GM19239 (cell line): ENCODE data around the gene RARRES2.

DNA sequence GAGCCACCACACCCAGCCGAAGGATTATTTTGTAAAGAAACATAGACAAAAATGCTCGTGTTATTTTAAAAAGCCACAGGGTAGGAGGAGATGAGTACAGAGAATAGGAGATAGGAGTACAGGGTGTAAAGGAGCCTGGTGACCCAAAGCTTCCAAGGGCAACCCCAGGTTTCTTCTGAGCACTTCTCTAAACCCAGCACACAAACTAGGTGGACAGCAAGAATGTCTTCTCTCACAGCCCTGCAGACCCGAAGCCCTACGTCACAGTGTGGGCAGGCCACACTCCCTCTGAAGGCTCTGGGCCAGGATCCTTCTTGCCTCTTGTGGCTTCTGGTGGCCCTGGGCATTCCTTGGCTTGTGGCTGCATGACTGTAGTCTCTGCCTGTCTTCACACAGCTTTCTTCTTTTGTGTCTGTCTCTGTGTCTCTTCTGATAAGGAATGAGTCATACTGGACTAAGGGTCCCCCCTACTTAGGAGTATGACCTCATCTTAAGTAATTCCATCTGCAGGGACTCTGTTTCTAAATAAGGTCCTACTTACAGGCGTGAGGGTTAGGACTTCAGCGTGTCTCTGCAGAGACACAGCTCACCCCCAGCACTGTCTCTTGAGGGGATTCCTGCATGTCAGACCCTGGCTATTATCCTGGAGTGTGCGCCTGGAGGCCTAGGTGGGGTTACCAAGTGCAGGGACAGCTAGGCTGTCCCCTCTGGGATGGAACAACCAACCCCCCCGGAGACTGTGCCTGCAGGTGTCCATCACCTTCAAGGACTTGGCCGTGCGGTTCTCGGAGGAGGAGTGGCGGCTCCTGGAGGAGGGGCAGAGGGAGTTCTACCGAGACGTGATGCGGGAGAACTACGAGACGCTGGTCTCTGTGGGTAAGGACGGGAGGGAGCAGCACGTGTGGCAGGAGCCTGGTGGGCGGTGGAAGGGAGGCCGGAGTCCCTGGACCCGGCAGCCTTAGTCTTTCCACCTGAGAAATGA lies 4.3 kb downstream of the KRBA1 start:
- RRBS, result 96% methylated on average over 1 of the region's 22 CpGs

DNA sequence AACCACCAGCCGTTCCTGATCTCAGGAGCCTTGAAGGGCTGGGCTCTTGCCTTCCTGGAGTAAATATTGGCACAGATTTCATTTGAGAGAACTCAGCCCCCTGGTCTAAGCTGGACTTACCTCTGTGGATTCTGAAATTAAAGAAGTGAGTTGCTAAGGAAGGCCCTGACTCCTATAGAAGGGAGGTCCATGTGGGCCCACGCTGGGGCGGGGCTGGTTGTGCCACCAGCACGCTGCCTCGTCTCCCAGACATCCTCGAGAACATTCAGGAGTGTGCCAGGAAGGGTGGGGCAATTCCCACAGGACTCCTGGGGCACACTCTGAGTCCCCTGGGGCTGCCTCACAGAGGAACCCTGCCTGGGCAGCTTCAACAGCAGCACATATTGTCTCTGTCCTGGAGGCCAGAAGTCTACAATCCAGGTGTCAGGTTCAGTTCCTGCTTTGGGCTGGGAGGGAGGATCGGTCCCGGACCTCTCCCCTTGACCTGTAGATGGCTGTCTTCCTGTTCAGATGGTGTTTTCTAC lies 19.7 kb downstream of the KRBA1 start:
- RRBS, result no CpG with 5 or more reads among the region's 8 CpGs

GRCh38 chr7:149774157-149774666 lies 824 bp upstream of the ZNF467 start:
- RRBS, result 77% methylated on average over 1 of the region's 14 CpGs

- RRBS, result 86% methylated on average over 2 of the region's 11 CpGs
These were observed 1.4 kb upstream of the ZNF467 start for GRCh38 chr7:149774816-149775171.

- RRBS, result 89% methylated on average over 4 of the region's 21 CpGs
These were observed 16.5 kb upstream of the ZNF862 start for GRCh38 chr7:149821501-149822183.

GRCh38 chr7:149865538-149866018 lies 8.2 kb upstream of the ATP6V0E2 start:
- RRBS, result no CpG with 5 or more reads among the region's 5 CpGs

- RRBS, result no CpG with 5 or more reads among the region's 14 CpGs
These were observed 773 bp downstream of the ATP6V0E2 start for GRCh38 chr7:149874415-149875069.

- RRBS, result no CpG with 5 or more reads among the region's 13 CpGs
These were observed 213.5 kb upstream of the LRRC61 start for GRCh38 chr7:150109534-150110089.

DNA sequence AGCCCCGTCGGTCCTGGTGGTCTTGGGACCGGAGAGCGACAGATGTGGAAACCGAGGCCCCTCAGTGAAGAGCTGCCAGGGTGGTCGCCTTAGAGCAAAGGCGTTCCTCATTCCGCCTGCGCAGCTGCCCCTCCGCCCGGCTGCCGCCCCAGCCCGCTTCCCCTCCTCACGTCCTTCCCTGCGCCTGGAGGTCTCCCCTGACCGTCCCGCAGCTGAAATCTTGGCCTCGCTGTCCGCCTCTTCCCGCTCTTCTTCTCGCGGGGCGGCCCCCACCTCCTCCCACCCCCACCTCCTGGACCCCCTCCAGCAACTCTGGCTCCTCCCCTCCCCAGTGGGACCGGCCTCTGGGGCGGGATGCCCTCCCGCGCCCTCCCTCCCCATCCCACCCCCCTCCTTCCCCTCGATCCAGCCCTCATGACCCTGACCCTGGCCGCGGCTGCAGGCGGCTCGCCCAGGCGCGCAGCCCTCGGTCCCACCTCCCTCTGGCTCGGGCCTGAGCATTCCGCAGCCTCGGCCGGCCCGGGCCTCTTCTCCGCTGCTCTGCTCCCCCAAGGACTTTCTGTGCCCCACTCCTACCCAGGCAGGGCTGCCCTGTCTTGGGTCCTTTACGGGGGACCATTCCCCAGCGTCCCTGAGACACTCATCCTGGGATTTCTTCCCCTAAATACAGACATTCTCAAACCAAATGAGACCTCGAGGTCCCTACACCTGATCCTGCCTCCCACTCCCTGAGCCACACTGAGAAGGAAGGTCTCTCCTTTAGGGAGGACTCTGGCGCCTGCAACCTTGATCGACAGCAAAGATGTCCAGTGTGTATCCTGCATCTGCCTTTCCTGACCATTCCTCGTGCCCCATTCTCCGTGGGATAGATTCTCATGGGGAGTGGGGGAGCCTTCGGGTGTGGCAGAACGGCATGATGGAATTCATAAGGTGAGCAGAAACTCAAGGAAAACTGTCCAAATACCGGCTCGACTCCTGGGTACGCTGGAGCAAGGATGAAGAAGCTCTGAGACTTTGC lies at the start of gene RARRES2:
TSS of gene RARRES2 (minus strand) at position 222 of the 1,018 bp plus-strand sequence.
- RRBS, result 27% methylated on average over 7 of the region's 53 CpGs

DNA sequence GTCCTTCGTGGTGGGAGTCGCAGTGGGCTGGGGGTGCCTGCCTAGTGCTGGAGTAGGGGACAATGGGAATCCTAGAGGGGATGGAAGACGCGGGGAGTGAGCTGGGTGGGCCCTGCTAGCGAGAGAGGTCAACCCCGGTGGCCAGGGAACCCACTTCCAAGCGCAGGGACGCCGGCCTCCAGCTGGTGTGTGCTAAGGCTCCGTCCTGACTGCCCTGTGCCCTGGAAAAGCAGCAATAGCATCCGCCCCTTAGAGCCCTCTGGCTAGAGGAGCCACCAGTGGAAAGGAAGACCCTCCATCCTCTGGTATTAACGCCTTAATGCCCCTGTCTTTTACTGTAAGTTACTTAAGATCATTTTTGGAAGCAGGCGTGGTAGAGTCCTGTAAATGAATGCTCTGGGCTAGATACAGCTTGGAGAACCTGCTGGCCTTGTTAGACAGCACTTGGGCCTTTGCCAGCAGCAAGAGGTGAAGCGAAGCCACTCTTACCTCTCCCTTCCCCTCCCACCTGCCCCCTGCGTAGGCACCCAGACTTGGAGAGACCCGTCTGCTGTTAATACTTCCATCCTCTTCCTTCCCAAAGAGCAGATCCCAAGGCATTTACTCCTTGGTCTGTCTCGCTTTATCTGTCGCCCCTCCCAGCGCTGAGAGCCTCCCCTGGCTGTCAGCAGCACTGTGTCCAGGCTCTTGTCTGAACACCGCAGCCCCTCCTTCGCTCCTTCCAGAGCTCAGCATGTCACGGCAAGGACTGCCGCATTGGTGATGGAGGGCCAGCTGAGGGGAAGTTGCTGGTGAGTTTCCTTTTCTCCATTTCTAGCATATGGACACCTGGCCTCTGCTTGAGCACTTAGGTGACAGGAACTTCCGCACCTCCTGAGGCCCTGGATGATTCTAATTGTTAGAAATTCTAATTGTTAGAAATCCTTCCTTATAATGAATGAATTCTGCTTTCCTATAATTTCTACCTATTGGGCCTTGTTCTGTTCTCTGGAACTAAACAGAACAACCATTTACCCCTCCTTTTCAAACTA lies 4.7 kb downstream of the REPIN1 start:
- RRBS, result no CpG with 5 or more reads among the region's 24 CpGs

DNA sequence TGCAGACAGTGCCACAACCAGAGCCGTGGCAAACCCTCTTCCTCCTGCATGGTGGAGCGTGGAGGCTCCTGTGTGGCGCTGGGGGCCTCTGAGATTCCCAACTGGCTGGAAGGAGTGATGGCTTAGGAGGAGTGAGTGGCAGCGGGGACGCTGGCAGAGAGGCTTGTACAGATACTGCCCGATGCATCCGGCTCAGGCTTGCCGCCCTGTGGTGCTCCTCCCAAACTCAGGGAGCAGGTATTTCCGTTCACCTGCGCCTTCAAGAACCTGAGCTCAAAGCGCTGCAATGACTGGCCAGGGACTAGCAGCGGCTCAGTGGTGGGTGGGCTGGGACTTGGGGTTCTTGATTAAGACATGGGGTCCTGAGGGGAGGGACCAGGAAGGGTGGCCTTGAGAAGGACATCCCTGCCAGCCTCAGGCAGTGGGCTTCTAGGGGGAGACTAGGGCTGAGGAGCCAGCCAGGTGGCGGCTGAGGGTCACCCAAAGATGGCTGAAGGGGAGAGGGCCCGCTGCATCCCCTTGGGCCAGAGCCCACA lies 3.0 kb downstream of the ZNF775 start:
- RRBS, result no CpG with 5 or more reads among the region's 14 CpGs

GRCh38 chr7:150400897-150401171 lies 4.6 kb upstream of the ENSG00000284691 start:
- RRBS, result no CpG with 5 or more reads among the region's 5 CpGs

GRCh38 chr7:150732000-150732389 lies 5.2 kb upstream of the GIMAP5 start:
- RRBS, result no CpG with 5 or more reads among the region's 2 CpGs

DNA sequence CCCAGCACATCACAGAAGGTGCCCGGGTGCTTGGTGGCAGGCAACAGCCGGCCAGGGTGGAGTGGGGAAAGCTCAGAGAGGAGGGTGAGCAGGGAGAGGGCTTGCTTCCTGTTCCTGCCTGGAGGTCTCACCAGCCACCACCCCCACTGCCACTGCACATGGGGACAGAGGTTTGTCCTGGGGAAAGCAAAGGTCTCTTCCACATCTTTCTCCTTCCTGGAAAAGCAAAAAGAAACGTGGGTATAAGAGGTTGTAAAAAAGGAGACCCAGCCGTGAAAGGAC lies 320 bp downstream of the AOC1 start:
- RRBS, result no CpG with 5 or more reads among the region's 4 CpGs

DNA sequence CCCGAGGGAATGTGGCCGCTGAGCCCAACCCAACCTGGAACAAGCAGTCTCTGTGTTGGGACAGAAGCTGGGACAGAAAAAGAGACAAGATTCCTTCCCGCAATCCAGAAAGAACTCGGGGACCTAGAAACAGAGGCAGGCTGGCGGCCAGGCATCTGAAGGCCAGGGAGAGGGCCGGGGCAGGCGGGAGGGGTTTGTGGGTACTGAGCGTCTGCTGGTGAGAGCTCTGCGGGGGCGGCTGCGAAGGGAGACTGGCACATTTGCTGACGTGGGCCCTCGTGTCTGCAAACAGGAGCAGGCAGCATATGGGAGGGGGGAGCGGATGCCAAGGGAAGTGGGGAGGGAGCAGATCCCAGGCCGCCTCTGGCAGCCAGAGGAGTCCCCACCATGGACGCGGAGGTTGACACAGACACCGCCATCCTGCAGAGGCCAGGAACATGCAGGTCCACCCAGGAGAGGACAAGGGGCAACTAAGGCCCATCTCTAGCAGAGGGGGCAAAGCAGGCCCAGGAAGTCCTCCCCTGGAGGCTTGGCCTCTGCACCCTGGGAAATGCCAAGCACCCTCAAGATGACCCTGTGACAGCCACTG lies 32.2 kb downstream of the KCNH2 start:
- RRBS, result no CpG with 5 or more reads among the region's 18 CpGs

DNA sequence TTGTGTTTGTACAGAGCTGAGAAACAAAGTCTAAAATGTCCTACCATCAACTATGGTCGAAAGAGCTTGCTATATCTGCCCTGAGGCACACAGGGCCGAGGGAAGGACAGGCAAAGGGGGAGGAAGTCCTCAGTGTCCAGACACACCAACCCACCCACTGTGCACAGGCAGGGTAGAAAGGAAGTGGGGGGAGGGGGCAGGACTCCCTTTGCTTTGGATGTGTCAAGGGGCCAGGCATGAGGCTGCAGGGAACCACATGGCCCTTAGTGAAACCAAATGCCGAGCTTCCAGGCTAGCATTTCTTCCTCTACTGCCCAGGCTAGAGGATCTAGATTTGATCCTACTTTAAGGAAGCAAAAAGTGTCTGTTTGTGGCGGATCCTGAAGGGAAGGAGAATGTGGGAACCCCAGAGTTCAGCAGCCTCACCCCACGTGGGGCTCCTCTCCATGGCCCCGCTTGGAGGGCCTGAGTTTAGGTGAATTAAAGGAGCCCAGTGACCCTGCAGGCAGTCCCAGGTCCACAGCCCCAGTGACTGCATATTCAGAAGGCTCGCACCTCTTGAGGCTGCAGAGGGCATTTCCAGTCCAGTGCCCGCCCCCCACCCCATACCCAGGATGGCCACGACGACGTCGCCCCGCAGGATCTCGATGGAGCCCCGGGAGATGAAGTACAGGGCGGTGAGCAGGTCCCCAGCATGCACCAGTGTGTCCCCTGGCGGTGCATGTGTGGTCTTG lies 28.4 kb downstream of the KCNH2 start:
- RRBS, result no CpG with 5 or more reads among the region's 17 CpGs

DNA sequence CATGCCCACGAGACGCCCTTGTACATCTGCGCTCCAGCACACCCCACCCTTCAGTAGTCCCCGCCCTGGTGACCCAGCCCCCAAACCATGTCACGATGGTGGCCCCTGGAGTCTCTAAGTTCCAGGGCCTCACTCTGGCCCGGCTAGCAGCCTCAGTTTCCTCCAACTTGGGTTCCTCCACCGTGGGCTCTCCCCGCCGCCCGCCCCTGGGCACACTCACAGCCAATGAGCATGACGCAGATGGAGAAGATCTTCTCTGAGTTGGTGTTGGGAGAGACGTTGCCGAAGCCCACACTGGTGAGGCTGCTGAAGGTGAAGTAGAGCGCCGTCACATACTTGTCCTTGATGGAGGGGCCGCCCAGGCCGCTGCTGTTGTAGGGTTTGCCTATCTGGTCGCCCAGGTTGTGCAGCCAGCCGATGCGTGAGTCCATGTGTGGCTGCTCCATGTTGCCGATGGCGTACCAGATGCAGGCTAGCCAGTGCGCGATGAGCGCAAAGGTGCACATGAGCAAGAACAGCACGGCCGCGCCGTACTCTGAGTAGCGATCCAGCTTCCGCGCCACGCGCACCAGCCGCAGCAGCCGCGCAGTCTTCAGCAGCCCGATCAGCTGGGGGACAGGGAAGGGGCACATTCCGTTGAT lies 26.8 kb downstream of the KCNH2 start:
- RRBS, result no CpG with 5 or more reads among the region's 39 CpGs

- RRBS, result 53% methylated on average over 3 of the region's 12 CpGs
These were observed 6.9 kb downstream of the KCNH2 start for GRCh38 chr7:150971095-150971698.

DNA sequence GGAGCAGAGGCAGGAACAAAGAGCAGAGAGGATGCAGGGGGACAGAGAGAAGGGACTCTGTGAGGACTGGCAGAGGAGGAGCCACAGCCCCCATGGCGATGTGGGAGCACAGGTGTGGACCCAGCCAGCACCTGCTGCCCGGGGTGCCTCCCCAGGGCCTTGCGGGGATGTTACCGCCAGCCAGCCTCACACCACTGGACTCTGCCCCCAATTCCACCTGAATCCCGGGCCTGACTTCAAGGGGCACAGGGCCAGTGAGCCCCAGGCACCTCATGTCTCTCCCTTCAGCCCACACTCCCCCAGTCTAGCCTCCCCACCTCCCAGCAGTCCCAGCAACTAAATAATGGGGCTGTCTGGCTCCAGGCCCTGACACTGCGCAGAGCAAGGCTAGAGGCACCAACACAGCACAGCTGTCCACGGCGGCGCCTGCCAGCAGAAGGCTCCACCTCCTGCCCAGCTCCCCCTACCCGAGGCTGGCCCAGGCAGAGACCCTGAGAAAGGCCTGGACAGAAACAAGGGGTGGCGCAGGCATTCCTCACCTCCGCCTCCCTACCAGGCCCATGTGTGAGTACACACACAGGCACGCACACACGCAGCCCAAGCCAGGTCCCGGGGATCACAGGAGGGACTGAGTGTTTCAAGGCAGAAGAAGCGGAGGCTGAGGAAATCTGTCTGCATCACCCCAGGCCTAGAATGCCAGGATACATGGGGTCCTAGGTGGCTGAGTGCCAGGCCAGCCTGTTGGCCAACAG lies 6.1 kb downstream of the KCNH2 start:
- RRBS, result 43% methylated on average over 3 of the region's 16 CpGs

- RRBS, result no CpG with 5 or more reads among the region's 14 CpGs
These were observed 16.2 kb downstream of the ATG9B start for GRCh38 chr7:151008006-151008505.